Fibroblast of the aortic adventitia (primary cell): ENCODE measurements around the gene TNFRSF13B.

DNA sequence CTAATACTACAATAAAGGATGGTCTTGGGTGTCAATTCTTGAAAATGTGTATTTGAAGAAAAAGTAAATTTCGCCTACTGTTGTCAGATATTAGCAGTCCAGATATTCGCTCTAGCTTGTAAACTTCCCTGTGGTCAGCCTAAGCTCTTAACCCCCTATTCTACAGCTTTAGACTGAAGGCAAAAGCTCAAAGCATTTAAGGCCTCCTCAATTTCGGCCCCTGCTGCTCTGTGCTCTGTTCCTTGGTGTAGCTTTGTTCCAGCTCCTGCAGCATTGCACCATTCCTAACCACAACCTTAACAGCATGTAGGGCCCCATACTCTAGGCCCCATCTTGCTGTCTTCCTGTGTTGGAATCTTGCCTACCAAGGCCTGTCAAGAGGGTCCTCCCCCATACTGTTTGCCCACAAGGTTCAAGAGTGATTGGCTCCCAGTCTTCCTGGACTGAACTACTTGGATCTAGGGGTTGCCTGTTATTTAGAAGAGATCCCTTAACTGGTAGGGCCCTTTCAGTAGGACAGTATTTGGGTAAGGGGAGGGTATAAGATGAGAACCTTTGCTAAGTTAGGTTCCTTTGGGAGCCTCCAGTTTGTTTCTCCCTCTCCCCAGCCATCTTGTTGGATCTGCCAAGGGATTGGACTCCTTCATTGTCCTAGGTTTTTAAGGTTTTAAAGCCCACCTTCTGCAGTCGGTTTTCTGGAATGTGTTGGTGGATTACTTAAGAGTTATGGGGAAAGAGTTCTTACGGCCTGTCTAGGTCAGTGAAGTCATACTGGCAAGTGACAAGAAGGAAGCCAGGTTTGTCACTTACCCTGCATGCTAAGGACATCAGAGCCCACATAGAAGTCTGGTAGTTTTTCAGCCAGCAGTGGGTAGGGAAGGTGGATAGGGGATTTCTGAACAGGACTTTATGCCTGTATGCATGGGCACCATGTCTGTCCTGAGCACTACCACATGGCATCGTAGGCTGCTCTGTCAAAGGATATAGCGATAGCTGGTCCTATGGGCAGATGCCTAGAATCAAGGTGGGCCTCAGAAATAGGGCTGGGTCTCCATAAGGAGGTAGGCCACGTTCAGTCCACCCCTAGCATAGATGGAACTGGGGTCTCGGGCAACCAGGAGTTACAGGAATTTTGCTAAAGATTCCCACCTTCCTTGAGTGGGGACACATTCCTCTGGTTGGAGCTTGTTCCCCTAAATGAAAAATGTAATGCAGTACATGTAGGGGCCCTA lies 27.0 kb downstream of the TRPV2 start:
- CAGE, long polyA plus RNA = no peak

DNA sequence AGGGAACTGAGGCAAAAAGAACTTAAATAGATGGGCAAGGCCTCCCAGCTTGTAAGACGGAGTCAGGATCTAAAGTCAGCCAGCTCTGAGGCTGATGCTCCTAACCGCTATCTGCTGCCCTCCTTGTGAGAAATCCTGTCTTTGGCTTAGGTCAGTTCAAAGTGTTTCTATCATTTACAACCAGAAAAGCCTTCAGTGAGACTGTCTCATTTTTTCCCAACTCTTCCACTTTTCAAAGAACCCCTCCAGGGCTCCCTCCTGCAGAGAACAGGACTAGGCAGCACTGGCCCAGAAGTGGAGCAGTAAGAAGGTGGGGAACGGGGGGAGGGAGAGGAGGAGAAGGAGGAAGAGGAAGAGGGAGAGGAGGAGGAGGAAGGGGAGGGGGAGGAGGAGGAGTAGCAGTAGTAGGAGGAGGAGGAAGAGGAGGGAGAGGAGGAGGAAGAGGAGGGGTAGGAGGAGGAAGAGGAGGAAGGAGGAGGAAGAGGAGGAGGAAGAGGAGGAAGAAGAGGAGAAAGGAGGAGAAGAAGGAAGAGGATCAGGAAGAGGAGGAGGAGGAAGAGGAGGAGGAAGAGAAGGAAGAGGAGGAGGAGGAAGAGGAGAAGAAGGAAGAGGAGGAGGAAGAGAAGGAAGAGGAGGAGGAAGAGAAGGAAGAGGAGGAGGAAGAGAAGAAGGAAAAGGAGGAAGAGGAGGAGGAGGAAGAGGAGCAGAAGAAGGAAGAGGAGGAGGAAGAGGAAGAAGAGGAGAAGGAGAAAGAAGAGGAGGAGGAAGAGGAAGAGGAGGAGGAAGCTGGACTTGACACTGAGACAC lies 36.1 kb downstream of the LRRC75A start:
- CAGE, long polyA plus RNA = no peak

DNA sequence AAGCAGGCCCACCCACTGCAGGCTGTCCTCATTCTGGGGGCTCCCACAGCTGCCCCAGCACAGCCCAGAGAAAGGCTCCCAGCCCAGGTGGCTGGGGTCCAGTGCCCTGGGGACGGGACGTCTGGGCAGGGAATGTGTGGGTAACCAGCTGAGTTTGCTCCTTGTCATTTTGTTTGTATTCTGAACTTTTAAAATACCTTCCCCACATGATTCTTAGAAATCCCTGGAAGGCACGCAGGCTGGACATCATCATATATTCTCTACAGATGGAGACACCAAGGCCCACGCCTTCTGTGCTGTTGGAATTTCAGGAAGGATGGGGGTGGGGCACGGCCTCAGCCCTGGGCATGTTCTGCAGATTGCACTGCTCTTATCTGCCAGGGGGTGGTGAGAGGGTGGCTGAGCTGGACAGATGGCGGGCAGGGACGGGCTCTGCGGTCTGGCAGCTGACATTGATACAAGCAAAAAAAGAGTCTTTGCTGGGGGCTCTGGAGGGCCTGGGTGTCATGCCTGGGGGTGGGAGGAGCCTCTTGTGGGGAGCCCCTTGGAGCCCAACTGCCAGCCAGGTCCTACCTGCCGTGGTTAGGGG lies 28.4 kb downstream of the LRRC75A start:
- CAGE, long polyA plus RNA = no peak

DNA sequence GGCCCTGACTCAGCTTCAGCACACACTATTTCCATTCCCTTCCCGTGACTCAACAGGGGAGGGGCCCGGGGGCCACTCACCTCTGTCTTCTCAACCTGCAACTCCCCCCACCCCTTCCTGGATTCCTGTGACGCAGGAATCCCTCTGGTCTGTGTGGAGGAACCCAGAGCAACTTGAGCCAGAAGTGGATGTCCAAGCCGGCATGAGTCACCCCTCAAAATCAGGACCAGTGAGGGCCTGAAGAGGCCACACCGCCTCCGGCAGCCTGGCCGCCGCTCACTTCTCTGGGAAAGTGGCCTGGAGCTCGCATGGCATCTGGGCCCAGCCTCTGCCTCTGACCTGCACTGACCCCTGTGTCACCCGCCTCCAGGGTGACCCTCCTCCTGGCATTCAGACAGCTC lies 106.7 kb downstream of the TNFRSF13B start:
- CAGE, long polyA plus RNA = no peak

DNA sequence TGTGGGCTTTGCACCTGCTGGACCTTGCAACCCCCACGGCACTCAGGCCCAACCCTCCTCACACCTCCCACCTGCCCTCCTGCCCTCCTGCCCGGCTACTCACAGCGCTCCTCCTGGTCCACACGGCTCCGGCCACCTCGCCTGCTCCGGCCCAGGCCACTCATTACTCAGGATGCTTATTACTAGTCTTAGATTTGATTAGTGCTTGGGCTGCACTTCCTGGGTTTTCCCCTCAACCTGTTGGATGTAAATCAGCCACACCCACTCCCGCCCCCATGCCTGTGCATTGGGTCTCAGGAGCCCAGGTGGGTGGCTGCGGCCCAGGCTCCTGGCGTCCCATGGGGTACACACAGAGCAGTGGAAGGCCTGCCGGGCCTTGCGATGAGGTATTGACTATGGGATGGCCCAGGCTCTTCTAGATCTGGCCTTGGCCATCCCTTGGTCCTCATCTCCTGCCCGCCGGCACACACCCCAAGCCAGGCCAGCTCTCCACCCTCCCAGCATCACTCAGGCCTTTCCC lies at the start of gene TNFRSF13B:
TNFRSF13B (minus strand) TSS at position 207 of the 520 bp plus-strand sequence.
- CAGE, long polyA plus RNA = no peak

- CAGE, long polyA plus RNA = no peak
These were observed 31.7 kb upstream of the MPRIP start for GRCh38 chr17:17010513-17010929.

- CAGE, long polyA plus RNA = no peak
These were observed 50.0 kb downstream of the MPRIP start for GRCh38 chr17:17092066-17092843.

DNA sequence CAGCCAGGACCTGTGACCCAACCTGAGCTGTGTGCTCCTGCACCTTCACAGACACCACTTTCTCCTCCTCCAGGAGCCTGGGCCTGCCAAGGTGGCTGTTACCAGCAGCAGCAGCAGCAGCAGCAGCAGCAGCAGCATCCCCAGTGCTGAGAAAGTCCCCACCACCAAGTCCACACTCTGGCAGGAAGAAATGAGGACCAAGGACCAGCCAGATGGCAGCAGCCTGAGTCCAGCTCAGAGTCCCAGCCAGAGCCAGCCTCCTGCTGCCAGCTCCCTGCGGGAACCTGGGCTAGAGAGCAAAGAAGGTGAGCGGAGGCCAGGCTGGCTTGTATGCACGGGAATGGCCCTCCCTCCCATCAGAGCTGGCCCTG lies 70.0 kb downstream of the PLD6 start:
- CAGE, long polyA plus RNA = no peak

DNA sequence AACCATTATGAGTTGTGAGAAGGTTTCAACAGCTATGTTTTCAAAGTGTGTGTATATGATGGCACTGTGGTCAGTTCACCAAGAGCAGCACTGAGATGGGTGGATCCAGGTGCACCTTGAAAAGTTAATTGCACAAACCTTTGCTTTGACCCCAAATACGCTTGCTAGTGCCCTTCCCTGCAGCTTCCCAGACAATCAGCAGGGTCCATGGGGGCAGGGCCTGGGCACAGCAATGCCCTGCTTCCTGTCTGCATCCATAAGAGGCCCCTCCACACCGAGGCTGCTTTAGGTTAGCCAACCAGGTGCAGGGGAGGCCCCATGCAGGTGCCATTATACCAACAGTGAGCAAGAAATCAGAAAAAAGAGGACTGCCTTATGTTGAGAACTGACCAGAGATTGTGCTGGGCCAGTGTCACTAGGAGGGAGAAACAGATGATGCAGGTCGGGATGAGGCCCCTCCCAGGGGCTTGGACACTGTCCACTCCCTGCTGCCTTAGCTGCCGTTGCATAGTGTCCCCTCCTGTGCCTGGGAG lies 36.9 kb downstream of the PLD6 start:
- CAGE, long polyA plus RNA = no peak

DNA sequence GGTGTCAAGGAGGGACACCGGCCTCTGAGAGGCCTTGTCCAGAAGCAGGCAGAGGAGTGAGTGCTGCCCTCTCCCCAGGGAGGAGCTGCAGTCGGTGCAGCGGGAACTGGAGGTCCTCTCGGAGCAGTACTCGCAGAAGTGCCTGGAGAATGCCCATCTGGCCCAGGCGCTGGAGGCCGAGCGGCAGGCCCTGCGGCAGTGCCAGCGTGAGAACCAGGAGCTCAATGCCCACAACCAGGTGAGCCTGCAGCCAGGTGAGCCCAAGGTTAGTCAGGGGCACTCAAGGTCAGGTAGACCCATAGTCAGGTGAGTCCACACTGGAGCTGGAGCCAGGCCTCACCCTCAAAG lies 32.3 kb downstream of the PLD6 start:
- CAGE, long polyA plus RNA = no peak

- CAGE, long polyA plus RNA = no peak
These were observed 920 bp downstream of the PLD6 start for GRCh38 chr17:17205044-17205781.

- CAGE, long polyA plus RNA = no peak
These were observed 737 bp downstream of the FLCN start for GRCh38 chr17:17235900-17236962.

DNA sequence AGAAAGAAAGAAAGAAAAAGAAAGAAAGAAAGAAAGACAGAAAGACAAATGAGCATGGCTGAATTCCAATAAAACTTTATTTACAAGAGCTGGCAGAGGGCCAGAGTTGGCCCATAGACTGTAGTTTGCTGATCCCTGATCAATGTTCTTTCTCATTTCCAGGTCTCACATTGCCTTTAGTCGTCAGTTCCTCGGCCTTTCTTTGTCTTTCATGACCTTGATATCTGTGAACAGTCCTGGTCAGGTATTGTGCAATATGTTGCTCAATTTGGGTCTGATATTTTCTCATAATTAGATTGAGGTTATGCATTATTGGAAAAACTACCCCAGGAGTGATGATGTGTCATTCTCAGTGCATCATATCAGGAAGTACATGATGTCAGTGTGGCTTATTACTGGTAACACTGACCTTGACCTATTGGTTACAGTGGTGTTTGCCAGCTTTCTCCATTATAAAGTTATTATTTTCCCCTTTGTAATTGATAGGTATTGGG lies 68.4 kb upstream of the MED9 start:
- CAGE, long polyA plus RNA = no peak

DNA sequence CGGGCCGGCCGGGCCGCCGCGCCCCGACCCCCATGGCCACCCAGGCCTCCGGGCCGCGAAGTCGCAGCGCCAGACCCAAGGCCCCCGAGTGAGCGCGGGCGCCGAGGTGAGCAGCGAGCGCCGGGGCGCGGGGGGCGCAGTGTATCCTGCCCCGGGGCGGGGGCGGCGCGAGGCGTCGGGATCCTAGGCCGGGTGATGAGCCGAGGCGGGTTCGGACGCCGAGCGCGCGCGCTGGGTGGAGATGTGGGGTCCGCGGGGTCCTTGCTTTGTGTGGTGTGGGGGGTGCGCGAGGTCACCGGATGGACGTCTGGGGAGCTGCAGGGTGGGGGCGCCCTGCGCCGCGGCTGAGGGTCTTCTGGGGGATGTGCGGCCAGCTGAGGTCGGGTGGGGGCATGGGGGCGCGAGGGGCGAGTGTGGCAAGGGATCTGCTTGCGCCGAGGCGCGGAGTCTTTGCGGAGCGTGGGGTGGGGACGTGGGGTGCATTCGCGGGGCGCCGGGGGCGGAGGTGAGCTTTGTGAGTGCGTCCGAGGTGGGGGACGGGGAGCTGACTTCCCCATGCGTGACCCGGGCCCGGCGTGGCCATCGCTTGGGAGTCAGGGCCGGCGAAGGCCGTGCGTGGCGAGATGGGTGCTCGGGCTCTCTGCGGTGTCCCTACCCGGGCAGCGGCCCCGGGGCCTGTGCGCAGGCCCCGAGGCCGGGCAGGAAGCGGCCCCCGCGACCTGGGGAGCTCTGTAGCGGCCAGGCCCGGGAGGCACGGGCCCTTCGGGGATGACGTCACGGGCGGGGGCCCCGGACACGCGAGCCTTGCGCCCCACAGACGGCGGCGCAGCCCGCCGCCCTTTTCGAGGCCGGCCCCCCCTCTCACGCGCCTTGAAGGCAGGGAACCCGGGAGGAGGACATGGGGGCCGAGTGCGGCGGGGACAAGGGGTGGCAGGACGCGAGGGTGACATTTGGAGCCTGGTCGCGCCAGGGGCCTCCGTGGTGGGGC lies 724 bp downstream of the RAI1 start:
- CAGE, long polyA plus RNA = no peak

GRCh38 chr17:17691128-17692480 lies 10.3 kb downstream of the RAI1 start:
- CAGE, long polyA plus RNA = no peak

- CAGE, long polyA plus RNA = no peak
These were observed 55.5 kb downstream of the RAI1 start for GRCh38 chr17:17736751-17737244.

- CAGE, long polyA plus RNA = no peak
These were observed 60.1 kb downstream of the RAI1 start for GRCh38 chr17:17741314-17741779.

DNA sequence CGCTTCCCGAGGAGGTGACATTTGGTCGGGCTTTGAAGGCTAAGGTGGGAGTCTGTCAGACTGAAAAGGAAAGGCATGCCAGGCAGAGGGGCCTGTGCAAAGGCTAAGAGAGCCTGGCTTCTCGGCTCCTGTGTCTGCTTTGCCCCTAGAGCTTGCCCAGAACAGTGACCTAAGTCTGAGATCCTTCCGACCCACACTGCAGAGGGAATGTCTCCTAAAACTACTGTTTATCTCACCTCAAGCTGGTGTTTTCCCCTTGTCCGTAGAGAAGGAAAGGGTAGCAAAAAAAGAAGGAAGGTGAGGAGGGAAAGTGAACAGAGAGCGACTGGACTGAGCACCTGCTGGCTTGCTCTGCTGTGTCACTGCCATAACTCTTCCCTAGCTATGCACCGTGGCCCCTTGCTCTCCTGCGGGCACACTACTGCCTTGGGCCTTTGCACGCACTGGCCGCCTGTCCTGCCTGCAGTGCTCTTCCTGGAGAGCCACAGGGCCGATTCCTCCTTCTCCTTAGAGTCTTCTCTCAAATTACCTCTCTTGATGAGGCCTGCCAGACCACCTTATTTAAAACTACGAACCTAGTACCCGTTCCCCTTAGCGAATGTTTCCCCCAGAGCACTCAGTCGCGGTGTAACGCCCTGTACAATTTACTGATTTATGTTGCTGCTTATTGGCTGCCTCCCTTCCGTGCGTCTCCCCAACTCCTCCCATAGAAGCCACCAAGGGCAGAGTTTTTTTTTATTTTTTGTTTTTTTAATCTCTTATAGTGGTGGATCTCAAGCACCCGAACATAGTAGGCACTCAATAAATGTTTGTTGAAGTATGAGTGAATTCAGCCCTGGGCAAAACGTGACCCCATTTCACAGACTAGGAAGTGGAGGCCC lies 70.2 kb downstream of the RAI1 start:
- CAGE, long polyA plus RNA = no peak

GRCh38 chr17:17818410-17818638 lies 18.5 kb downstream of the SREBF1 start:
- CAGE, long polyA plus RNA = no peak

DNA sequence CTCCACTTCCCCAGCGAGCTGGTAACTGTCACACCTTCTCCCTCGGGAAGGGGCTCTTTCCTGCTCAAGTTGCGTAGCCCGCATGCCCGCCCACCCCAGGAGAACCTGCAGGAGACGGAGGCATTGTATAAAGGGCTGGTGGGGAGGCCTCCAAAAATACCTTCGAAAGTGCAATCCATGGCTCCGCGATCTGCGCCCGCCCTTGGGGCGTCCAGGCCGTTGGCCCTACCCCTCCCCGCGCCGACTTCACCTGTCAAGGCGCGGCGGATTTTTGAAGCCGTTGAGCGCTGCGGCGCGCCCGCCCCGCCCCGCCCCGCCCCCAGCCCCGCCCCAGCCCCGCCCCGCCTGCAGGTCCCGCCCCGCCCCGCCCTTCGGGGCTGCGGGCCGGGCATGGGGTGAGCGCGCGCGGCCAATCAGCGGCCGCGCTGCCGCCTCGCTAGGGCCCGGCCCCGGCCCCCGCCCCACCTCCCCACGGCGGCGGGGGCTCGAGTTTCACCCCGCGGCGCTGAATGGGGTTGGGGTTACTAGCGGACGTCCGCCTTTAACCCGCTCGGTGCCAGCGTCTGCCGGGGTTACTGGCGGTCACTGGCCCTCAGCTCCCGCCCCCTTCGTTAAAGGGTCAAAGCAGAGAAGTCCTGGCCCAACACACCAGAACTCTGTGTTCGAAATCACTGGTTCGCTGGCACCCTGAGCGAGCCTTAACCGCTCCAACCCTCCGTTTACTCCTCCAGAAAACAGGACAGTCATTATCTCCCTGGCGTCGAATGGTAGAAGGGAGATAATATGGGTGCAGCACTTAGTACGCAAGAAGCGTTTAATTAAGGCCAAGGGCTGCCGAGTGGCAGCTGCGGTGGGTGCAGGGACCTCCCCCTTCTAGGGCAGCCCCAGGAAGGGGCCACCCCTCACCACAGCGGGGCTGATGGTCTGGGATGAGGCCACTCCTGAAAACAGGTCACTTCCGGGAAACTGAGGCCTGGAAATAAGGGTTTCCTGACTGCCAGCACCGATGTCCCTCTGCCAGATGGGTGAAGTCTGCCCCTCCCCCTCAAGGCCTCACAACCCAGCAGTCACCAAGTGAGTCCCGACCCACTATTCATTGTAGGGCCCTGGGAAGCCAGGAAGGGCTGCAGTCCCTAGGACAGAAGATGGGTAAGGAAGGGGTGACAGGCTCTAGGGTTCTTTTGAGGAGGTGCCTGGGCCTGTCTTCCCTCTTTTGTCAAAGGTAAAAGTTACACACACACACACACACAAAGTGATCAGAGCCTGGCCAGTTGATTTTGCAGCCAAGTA lies 13.0 kb downstream of the SREBF1 start:
- CAGE, long polyA plus RNA = no peak